Mammary microvascular endothelial cell (primary cell): ENCODE data around the gene AK9.

DNA sequence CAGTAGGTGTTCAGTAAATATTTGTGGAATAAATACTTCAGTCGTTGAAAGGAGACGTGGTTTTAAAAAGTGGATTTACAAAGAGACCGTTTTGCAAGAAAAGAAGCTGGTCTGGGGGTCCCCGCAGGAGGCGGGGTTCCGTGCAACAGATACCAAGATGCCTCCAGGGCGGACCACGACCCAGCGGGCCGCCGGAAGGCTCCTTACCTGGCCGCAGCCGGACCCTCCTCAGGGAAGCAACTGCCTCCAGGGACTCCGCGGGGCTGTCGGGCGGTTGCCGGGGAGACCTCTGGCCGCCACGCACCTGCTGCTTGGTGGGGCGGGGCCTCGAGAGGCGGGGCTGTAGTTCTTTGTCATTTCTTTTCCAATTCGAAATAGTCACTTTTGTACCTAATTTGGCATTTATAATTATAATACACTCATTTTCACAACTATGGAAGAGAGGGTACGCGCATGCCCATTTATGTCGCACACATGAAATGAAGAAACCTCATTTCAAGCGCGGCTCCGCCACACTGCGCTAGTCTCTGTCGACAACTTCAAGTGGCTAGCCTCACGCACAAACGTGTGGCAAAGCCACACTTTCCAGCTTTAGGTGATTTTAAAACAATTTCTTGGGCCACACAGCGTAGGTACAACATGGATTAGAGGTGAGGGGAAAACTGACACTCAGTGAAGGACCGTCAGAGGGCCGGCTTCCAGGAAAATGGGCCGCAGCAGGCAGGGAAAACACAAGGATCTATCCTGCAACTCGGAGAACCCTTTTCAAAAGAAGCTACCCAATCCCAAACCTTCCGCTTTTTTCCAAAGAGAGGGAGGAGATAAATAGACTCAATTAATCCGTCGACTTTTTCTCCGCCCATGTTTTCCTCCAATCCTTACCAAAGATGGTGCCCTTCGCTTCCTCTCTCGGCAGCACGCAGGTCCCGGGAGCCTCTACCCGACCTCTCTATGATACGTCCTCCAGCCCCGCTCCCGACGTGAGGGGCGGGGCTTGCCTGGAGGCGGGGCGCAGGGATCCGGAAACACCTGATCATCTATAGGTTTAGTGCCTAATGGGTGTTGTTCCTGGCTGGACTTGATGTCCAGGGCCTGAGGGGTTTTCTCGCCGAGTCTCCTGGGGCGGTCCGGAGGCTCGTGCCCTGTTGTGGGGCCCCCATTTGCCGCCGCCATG is at the start of gene AK9:
TSS of gene AK9 (minus strand) at position 938 of the 1,174 bp plus-strand sequence.
- RAMPAGE, long total RNA, result start-site peak on the minus strand centred at position 292 of the sequence, 71 bp wide, 38 and 17 reads in 2 replicates; start-site peak on the minus strand centred at position 924 of the sequence, 38 bp wide, 213 and 31 reads in 2 replicates; start-site peak on the plus strand centred at position 1,048 of the sequence, 55 bp wide, 533 and 191 reads in 2 replicates

DNA sequence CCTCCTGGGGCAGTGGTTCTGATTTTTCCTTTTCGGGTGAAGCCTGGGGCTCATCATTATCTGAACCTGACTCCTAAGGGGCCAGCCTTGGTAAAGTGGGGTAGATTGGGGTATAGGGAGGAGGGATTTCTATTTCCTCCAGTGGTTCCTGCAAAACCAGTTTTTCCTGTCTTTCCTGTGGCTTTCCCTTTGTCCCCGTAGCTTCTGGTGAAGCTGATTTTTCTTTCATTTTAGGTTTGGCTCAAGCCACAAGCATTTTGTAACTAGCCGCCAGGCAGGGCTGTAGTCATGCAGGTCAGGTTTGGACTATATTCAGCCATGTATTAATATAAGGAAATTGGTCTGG is 85.1 kb upstream of the GPR6 start:
- RAMPAGE, long total RNA, result no peak

DNA sequence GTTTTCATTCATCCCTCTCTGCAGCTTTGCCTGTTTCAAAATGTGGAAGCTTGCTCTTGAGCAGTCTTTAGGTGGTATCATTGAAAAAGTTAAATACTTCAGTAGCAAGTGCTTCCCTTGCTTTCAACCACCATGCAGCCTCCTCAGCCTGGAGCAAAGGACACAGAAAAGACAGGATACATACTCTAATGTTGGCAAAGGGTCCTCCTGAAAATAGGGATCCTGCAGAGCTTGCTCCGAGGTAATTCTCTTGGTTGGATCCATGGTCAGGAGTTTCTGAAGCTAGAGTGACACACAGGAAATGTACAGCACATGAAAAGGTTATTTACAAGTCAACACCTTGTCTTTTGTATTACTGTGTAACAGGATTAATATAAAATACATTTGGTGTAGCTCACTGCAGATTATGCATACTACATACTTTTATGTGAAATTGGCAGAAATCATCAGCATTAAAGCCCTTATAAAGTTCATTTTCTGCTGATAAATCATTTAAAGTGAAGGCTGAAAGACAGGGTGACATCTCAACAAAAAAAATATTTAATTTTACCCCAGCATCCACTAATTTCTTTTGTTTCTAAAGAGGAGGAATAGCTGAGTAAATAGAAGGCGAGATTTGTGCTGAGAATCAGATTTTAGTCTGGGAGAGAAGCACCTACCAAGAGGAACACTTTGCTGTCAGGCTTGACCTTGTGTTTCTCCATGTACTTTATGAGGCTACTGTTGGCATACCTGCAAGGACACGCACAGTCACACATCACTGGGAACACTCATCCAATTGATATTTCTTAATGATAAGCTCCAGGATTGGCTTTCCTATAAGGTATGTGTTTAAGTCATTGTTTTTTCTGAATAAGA is 146.4 kb upstream of the SLC22A16 start:
- RAMPAGE, long total RNA, result no peak

GRCh38 chr6:110762282-110762962 is 52.8 kb downstream of the CDK19 start:
- RAMPAGE, long total RNA, result no peak

- RAMPAGE, long total RNA, result no peak
Measured at GRCh38 chr6:110894013-110894869, 19.7 kb downstream of the AMD1 start.

DNA sequence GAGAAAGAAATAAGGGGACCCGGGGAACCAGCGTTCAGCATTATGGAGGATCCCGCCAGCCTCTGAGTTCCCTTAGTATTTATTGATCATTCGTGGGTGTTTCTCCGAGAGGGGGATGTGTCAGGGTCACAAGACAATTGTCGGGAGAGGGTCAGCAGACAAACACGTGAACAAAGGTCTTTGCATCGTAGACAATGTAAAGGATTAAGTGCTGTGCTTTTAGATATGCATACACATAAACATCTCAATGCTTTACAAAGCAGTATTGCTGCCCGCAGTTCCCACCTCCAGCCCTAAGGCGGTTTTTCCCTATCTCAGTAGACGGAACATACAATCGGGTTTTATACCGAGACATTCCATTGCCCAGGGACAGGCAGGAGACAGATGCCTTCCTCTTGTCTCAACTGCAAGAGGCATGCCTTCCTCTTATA is 3.9 kb upstream of the MFSD4B start:
- RAMPAGE, long total RNA, result no peak

DNA sequence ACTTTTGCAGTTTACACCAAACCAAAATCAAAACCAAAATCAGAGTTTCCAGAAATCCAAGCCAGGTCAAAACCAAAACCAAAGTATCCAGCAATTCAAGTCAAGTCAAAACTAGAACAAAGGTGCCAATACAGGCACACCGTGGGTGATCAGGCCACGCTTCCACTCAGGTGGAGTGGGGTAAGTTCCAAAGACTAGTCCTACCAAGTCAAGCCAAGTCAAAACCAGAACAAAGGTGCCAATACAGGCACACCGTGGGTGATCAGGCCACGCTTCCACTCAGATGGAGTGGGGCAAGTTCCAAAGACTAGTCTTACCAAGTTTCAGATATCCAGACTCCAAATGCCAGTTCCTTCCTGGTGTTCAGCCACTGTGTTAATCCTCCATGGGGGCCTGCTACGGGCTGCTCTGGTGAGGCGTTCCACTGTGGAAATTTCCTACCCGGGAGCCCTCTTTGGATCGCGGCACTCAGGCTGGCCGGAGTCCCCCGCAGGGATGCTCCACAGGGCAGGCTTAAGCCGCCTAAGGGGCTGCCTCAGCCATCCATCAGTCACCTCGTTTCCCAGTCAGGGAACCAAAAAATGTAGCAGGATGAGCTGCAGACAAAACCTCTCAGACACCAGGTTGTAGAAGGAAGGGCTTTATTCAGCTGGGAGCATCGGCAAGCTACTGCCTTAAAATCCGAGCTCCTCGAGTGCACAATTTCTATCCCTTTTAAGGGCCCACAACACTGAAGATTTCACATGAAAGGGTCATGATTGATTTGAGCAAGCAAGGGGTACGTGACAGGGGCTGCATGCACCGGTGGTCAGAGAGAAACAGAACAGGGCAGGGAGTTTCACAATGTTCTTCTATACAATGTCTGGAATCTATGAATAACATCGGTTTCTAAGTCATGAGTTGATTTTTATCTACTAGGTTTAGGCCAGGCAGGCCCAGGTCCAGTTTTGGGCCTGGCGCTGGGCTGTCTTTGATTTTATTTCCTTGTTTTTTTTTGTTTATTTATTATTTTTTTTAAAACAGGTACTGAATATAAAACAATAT is 30.7 kb downstream of the MFSD4B start:
- RAMPAGE, long total RNA, result no peak

DNA sequence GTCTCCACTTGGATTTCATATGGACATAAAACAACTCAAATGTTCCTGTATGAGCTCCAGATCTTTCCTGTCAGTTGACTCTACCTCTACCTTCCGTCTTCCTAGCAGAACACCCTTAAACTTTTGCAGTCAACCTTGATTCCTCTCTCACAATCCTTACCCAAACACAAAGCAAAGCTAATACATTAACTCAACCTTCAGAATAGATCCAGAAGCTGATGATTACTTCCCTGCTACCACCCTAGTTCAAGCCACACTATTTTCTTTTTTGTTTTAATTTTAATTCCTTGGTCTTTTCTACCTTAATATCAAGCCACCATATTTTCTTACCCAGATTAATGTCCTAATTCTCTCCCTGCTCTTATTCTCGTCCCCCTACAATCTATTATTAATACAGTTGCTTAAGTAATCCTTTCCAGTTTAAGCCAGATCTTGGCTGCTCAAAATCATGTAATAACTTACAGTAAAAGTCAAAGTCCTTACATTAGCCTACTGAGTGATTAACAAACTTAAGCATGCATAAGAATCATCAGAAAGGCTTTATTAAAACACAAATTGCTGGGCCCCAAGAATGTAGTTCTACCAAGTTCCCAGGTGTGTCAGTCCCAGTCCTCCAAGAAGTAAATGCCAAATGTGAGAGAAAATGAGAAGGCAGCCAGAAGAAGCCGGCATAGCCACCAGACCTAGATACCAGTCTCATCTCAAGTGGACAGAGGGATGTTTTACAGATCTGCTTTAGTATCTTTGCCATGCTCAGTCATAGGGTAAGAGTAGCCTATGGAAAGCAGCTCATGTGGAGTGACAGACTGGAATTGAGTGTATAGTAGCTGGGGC is 68.2 kb downstream of the REV3L start:
- RAMPAGE, long total RNA, result no peak

GRCh38 chr6:111483349-111483998 is 456 bp upstream of the REV3L start:
- RAMPAGE, long total RNA, result no peak

- RAMPAGE, long total RNA, result no peak
Measured at GRCh38 chr6:111559307-111560158, 46.1 kb downstream of the TRAF3IP2 start.

DNA sequence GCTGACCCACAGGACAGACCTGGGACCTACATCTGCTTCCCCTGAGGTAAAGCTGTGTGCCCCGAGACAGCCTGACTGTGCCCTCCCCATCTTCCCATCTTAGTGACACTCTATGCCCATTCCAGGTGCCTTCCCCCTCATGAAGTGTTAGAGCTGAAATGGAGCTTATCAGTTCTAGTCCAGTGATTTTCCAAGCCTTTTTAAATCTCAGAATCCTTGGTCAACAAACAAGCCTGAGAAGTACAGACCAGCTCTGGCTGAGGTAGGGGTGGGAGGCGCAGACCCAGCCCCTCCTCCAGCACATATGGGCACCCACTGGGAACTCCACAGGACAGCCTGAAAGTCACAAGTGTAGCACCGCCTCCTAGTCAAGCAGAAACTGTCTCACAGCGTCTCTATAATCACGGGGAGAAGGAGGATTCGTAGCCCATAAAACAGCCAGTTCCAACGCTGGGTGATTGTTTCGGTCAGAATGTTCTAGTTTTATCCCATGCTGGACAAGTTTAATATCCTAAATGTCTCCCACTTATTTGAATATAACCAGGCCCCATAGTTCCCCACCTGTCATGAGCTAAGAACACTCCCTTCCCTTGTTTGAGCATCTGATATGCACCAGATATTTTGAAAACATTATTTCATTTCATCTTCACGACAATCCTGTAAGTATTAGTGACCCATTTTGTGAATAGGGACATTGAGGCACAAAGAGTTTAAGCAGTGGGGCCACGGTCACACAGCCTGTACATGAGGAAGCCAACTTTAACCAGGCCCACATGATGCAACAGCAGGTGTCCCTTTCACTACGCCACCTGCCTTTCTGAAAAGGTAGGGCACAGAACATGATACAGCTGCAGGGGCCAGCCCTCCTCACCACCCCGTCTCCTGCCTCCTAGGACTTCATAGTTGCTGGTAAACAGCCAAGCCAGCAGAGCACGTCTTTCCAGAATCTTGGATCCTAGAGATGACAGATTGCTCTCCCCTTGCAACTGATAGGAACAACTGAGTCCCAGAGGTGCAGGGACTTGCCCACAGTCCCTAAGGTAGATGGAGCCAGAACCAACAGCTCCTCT is 40.1 kb downstream of the TRAF3IP2 start:
- RAMPAGE, long total RNA, result no peak

GRCh38 chr6:111572946-111573963 is 32.4 kb downstream of the TRAF3IP2 start:
- RAMPAGE, long total RNA, result no peak

- RAMPAGE, long total RNA, result no peak
Measured at GRCh38 chr6:111676313-111676759, 70.7 kb upstream of the TRAF3IP2 start.

GRCh38 chr6:111692067-111693226 is 86.8 kb upstream of the TRAF3IP2 start:
- RAMPAGE, long total RNA, result no peak

- RAMPAGE, long total RNA, result no peak
Measured at GRCh38 chr6:111693797-111693996, 88.0 kb upstream of the TRAF3IP2 start.

- RAMPAGE, long total RNA, result no peak
Measured at GRCh38 chr6:111696221-111696664, 90.6 kb upstream of the TRAF3IP2 start.

GRCh38 chr6:111698174-111698387 is 92.4 kb upstream of the TRAF3IP2 start:
- RAMPAGE, long total RNA, result no peak

GRCh38 chr6:111702641-111703217 is 97.1 kb upstream of the TRAF3IP2 start:
- RAMPAGE, long total RNA, result no peak

DNA sequence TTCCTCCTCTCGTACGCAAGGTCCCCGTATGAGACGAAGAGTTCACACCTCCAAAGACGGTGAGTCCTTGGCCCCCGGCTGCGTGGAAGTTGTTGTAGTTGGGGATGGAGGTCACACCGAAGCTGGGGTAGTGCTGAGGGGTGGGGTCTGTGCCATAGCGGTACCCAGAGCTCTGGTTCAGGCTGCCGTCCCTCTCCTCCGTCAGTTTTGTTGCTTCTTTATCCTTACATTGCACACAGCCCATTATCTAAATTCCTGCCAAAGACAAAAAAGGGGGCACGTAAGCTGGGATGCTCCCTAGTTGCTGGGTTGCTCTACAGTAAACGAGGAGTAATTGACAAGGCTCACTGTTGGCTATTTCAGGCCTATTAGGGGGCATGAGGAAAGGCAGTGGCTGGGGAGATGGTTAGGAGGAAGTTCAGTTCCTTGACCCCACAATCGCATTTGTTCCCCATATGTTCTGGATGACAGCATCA is 114.2 kb upstream of the TRAF3IP2 start:
- RAMPAGE, long total RNA, result no peak

DNA sequence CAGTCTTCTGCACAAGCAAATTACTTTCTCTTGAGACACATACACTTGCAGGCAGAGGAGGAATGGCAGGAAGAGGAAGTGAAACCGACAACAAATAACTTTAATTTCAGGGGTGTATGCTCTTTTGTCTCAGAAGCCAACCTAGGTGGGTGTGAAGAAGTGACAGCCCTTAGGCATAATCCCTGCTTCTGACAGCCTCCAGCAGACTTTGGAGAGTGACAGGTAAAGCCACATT is 118.8 kb upstream of the TRAF3IP2 start:
- RAMPAGE, long total RNA, result no peak